ENCODE data around the genes BRINP3, RGS1 and RGS2.

- PRO-cap: no peak
- RRBS, 2 experiments: no CpG with 5 or more reads among the region's 6 CpGs
These were observed 154.9 kb downstream of the PLA2G4A start for GRCh38 chr1:186983617-186984026.

- PRO-cap: no peak
- RRBS, 2 experiments: no CpG with 5 or more reads among the region's 11 CpGs
These were observed 177.8 kb downstream of the PLA2G4A start for GRCh38 chr1:187006485-187006988.

GRCh38 chr1:187072066-187072999 is 243.6 kb downstream of the PLA2G4A start:
- PRO-cap: no peak
- RRBS, 2 experiments: 59 to 71% methylated on average over 2 of the region's 28 CpGs

- PRO-cap: no peak
- RRBS, 2 experiments: no CpG with 5 or more reads among the region's 14 CpGs
These were observed 244.4 kb downstream of the PLA2G4A start for GRCh38 chr1:187073000-187073668.

- PRO-cap: no peak
- RRBS, 2 experiments: no CpG with 5 or more reads among the region's 1 CpG
These were observed 276.0 kb downstream of the PLA2G4A start for GRCh38 chr1:187104738-187105103.

DNA sequence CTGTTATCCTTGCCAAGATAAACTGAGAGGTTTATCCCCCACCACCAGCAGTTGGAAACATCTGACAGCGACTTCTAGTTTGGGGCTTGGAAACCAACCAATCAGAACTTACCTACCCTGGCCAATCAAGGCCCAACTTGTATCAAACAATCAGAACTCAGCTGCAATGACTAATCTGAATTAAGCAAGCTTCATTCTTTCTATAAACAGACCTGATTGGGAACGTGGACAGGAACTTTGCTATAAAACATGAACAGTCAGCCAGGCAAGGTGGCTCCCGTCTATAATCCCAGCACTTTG is 34.0 kb downstream of the BRINP3 start:
- PRO-cap: no peak
- RRBS, 2 experiments: no CpG with 5 or more reads among the region's 3 CpGs

- PRO-cap: no peak
- RRBS, 2 experiments: no CpG with 5 or more reads among the region's 5 CpGs
These were observed at the start of gene BRINP3 for GRCh38 chr1:190477468-190478043. Gene BRINP3 (minus strand): TSS chr1:190477864.

DNA sequence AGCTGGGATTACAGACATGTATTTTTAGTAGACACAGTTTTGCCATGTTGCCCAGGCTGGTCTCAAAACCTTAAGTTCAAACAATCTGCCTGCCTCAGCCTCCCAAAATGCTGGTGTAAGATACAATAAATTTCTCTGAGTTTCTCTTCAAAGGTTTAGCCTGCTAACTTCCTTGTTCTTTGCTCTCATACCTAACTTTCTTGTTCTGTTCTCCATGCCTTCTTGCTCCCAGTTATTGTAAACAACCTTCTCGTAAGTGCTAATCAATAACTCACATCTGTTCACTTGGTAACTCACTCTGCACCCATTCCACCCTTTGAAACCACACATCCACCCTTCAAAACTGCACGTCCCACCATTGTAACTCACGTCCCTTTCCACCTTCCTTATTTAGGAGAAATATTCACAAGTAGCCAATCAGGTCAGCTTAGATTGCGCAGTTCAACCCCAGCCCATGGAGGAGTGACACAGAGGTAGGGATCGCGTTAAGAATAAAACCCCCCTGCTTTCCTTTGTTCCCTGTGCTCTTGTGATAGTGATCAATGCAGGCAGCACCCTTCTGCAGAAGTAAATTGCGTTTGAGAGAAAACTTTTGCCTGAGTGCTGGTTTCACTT is 789.4 kb upstream of the RGS18 start:
- PRO-cap: no peak
- RRBS, 2 experiments: no CpG with 5 or more reads among the region's 7 CpGs

GRCh38 chr1:191823691-191824237 is 334.5 kb upstream of the RGS18 start:
- PRO-cap: no peak
- RRBS, 2 experiments: no CpG with 5 or more reads among the region's 1 CpG

- PRO-cap: no peak
- RRBS, 2 experiments: no CpG with 5 or more reads among the region's 8 CpGs
These were observed at the start of gene RGS1 for GRCh38 chr1:192575248-192576192. Gene RGS1 (plus strand): TSS chr1:192575773.

- PRO-cap: no peak
- RRBS, 2 experiments: no CpG with 5 or more reads among the region's 2 CpGs
These were observed 41.1 kb upstream of the RGS2 start for GRCh38 chr1:192767852-192768092.

GRCh38 chr1:192808965-192809122 is at the start of gene RGS2:
Gene RGS2 (plus strand): TSS chr1:192809039.
- PRO-cap: bidirectional peak, plus-strand start at chr1:192809041, minus-strand start at chr1:192808904
- RRBS, 2 experiments: 1 to 2% methylated on average over 11 of the region's 14 CpGs

DNA sequence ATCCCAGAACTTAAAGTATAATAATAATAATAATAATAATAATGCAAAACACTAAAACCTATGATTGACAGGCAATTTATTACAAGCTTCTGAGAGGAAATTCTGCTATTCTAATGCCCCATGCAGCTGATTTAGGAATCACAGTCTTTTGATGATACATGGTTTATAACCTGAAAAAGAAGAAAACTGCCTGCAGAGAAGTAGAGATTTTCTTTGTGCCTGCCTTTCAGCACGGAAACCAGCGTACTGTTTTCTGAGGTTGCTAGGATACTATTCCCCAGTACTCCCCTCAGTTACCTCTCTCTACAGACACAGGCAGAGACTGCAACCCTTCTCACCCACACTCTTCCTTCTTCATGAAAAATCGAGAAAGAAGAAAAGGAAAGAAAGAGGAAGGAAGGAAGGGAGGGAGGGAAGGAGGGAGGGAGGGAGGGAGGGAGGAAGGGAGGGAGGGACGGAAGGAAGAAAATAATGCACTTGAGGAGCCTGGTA is 21.7 kb downstream of the RGS2 start:
- PRO-cap: no peak
- RRBS, 2 experiments: no CpG with 5 or more reads among the region's 4 CpGs

- PRO-cap: no peak
- RRBS, 2 experiments: under 1 to 4% methylated on average over 6 of the region's 27 CpGs
These were observed 840 bp downstream of the GLRX2 start for GRCh38 chr1:193104282-193104865.

DNA sequence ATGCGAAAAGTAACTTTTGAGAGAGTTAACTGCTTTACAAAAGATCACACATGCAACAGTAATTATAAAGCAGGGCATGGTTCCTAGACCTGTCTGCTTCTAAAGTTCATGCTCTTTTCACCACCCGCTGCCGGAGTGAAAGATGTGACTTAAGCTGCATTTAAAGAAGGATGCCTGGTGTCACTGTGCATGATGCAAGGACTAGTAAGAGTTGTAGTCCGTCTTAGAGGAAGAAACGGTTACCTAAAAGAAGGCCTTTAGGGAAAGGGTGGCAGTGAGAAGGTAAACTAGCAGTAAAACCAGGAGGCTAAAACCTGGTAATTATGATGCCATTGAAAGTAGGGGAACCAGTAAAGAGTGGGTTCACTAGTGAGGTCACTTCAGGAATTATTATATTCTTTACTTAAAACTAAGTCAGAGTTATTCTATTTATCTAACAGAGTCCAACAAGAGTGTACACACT is 1689.0 kb downstream of the KCNT2 start:
- PRO-cap: no peak
- RRBS, 2 experiments: no CpG with 5 or more reads among the region's 5 CpGs

DNA sequence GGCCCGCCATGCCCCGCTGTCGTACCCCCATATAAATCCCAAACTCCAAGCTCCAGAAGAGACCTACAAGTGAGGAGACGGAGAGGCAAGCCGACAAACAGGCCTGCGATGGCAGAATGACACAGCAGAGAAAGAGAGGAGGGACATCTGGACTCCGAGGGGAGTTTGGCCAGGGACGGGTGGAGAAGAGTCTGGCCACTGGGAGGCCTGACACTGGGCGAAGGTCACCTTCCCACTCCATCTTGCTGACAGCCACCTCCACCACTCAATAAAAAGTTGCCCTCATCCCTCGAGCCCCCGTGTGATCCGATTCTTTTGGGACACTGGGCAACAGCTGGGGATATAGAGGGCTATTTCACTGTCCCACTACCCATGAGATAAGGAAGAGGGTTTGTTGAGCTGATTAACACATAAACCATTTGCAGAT is 1.8 kb upstream of the CFH start:
- PRO-cap: no peak
- RRBS, 2 experiments: no CpG with 5 or more reads among the region's 12 CpGs

DNA sequence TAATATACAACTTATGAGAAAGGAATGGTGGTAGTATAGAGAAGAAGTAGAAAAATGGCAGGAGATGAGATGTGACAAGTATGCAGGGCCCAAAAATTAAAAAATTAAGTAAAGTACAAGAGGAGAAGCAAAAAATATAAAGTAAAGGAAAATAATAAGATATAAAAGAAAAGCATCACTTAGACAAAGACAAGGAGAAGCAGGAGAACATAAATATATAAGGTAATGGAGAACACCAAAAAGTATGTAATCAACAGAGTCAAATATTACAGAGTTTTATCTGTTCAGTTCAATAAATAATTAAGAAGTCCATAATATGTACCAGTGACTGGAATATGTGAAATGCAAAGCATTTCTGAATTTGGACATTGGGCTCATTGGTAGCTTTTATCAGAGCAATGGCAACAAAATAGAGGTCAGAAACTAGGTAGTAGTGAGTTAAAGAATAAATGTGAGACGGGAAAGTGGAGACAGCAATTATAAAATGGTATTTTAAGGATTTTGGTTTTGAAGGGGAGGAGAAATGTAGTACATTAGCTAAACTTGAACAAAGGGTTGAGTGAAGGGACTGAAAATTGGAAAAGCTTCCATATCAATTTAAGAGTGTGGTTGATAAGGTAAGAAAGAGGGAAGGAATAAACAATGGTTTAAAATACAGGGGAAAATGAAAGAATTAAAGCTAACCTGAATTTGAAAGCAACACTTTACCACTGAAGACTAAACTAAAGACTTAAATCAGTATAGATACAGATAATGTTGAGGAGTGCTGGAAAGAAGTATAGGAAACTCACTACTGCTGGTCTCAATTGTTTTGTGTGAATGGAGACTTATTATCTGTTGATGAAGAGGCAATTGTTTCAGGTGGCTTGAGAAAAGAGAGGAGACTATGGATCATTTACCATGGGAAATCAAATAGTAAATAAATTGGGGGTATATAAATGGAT is 31.4 kb downstream of the CFH start:
- PRO-cap: no peak
- RRBS, 2 experiments: no CpG with 5 or more reads among the region's 1 CpG

DNA sequence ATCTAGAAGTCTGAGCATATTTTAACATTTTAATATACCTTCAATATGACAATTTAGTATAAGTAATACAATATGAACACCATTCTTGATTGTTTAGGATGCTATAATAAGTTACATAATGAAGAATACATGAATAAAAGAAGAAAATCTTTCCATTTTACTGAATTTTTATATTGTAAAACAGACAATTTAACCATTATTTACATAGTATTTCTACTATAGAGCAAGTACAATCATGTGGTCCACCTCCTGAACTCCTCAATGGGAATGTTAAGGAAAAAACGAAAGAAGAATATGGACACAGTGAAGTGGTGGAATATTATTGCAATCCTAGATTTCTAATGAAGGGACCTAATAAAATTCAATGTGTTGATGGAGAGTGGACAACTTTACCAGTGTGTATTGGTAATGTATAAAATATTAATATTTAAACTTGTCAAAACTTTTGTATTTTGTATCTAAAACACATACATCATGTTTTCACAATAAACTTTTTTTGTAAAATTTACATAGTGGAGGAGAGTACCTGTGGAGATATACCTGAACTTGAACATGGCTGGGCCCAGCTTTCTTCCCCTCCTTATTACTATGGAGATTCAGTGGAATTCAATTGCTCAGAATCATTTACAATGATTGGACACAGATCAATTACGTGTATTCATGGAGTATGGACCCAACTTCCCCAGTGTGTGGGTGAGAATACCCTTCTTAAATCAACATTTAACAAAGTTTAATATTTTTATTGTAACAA is 48.2 kb upstream of the CFHR3 start:
- PRO-cap: no peak
- RRBS, 2 experiments: no CpG with 5 or more reads among the region's 2 CpGs

DNA sequence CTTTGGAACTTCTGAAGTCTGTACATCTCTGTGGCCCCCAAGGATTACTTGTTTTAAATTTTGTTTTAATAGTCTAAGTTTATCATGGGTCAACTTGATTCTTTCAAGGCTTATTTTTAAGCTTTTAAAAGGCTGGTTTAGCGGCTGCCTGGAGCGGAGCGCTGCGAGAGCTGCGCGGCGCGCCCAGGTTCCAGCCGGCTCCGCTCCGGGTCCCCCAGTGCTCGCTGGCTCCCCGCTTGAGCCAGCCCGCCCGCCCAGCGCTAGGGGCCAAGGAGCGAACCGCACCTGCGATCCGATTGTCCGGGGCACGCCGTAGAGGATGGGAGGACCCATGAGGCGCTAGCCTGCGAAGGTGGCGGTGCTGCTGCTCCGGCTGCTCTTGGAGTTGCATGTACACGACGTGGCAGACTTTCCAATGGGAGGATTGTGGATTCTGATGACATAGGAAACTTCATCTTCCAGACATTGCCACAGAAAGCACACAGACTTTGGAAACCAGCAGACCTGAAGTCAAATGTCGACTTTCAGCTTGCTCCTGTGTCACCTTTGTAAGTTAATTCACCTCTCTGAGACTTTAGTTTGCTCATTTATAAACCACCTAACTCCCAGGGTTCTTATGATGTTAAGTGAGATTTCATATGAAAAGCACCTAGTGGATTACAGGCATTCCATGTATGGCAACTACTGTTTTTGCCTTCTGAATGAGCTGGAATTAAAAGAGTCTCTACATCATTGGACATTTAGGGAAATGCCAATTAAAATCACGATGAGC is 9.8 kb upstream of the CFHR4 start:
- PRO-cap: no peak
- RRBS, 2 experiments: 3 to 4% methylated on average over 14 of the region's 31 CpGs

DNA sequence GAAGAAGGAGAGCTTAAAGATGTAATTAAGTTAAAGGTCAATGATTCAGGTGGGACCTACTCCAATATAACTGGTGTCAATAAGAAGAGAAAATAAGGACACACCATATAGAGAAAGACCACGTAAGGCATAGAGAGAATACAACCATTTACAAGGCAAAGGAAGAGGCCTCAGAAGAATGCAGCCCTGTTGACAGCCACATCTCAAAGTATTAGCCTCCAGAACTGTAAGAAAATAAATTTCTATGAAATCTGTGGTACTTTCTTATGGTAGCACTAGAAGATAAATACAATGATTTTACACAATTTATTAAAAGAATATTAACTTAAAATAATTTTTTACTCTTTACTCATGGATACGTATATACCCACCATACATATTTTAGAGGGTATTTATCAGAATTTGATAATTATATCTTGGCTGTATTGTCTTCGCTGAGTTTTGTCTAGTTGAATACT is 1.9 kb downstream of the CFHR4 start:
- PRO-cap: no peak
- RRBS, 2 experiments: no CpG with 5 or more reads among the region's 3 CpGs

Data from astrocyte (in vitro differentiated cells and primary cell).